Ishikawa (cell line): ENCODE results near the genes PRAMEF5, PRAMEF33 and PRAMEF14.

GRCh38 chr1:12472765-12473201 is 145.2 kb downstream of the DHRS3 start:
- RRBS = no CpG with 5 or more reads among the region's 4 CpGs

DNA sequence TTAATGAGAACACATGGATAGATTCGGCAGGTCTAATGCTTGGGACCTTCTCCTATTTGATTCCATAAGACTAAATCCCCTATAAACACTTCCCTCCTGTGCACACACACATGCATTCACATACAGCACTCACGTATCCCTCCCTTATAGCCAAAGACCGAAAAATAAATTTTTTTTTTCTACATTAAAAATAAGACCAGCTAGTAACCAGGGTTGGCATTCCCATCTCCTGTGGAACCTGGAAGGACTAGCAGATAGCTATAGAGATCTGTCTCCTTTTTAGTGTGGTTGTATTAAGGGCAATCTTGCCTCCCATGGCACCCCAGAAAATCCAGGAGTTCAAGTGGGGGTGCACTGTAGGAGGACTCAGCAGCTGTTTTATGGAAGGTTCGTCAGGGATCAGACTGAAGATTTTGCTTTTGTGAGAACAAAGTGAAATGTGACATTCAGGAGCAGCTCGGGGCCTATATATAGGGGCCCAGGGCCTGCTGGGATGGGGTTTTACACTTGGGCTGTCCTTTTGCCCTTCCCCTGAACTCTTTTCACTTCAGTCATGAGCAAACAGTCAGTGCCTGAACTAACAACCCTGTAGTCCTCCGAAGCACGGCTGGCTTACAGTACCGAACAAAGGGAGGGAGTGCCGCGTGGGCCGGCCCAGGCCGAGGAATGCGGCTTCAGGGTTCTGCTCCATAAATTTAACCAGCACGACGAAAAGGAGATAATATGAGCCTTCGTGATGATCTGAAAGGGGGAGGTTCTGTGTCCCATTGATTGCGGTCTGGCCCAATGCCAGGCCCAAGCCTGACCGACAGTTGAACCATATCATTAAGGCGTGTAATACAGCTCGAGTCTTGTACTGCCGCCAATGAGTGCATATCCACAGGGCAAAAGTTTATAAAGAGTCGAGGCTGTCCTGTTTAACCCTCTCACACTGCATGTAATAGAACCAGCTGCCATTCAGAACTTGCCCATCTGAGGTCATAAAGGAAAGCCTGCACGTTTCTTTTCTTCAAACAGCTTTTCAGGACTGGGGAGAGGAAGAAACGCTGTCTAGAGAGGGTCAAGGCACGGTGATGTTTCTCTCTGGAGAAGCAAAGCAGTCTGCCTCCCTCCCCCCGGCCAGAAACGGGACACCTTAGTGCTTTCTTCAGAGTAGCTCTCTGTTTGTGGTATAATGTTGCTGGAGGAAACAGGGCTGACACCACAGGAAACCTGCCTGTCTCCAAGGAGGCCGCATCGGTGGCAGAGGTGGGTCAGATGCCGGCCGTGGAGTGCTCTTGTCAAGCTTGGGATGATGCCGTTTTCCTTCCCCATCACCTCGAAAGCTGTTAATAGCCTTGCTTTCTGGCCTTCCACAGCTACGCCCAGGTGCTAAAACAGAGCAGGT is 139.9 kb downstream of the DHRS3 start:
- RRBS = no CpG with 5 or more reads among the region's 34 CpGs

DNA sequence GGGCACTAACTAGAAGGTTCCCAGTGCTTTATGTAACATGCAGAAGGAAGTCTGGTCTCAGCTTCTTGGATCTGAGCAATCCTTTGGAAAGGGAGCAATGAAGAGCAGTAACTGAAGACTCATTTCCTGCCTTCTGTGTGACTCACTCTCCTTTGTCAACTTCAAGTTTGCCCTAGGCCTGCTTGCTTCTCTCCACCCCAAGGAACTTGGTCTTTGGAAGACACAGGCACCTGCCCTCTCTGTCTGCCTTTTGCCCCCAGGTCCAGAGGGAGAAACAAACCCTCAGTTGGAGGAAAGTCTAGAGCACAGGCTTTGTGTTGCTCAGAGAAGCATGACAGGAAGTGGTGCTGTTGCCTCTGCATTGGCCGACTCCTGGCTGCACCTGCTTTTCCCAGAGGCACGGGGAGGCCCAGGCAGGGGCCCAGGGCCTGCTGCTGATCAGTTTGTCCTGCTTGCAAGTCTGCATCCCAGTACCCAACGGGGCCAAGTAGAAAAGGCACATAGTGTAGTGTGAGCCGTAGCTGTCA is 137.2 kb downstream of the DHRS3 start:
- RRBS = no CpG with 5 or more reads among the region's 4 CpGs

DNA sequence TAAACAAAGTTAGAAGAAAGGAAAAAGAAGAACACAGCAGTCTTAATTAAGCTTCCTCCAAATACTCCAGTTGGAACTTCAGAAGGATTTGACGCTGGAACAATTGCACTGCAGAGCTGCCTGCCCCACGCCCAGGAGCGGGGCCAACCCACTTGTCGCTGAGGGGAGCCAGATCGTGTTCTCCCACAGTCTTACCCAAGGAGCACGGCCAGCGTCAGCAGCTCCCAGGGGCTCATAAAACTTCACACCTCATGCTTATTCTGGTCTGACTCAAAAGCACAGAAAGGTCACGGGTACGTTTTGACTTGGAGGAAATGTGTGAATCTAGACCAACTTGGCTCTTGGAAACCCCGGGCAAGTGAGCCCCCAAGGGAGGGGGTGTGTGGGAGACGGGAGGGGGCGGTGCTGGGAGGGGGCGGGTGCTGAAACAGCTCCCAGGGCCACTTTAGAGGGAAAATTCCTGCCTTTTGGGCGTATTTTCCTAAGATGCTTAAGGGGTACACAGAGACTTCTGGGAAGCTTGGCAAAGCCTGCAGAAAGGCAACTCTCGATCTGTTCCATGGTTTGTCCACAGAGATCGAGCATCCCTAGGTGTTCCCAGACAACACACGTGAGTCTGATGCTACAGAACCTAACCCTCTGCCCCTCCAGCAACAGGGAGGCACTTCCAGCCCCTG is 99.0 kb downstream of the DHRS3 start:
- RRBS = no CpG with 5 or more reads among the region's 17 CpGs

DNA sequence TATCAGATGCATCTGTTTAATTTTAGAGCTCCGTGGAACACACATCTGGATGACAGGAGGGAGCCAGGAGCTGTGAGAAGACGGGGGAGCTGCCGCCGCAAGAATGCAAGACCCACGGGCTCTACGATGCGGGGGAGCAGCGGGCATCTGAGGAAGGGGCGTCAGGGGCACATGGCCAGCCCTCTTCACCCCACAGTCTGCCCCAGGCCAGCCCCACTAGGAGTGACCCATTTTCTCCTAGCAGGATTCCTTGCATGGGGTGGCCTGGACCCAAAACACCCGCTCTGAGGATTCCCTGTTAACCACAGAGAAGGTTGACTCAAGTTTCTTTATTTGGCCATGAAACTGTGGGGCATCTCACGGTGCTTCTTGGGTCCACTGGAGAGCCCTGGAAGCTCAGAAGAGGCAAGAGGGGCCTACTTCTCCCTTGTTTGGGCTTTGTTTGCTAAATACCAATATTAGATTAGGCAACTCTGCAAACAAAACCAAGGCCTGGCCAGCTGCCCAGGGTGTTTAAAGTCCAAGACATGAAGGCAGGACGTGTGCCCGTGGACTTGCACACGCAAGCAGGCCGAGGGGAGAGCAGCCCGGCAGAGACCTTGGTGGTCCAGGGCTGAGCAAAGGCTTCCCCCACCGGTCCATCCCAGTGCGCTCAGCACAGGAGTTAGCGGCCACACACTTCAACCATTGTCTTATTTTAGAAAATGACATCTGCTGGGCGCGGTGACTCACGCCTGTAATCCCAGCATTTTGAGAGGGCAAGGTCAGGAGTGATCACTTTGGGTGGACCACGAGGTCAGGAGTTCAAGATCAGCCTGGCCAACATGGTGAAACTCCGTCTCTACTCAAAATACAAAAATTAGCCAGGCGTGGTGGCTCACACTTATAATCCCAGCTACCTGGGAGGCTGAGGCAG is 89.7 kb downstream of the DHRS3 start:
- RRBS = 100% methylated on average over 2 of the region's 25 CpGs

DNA sequence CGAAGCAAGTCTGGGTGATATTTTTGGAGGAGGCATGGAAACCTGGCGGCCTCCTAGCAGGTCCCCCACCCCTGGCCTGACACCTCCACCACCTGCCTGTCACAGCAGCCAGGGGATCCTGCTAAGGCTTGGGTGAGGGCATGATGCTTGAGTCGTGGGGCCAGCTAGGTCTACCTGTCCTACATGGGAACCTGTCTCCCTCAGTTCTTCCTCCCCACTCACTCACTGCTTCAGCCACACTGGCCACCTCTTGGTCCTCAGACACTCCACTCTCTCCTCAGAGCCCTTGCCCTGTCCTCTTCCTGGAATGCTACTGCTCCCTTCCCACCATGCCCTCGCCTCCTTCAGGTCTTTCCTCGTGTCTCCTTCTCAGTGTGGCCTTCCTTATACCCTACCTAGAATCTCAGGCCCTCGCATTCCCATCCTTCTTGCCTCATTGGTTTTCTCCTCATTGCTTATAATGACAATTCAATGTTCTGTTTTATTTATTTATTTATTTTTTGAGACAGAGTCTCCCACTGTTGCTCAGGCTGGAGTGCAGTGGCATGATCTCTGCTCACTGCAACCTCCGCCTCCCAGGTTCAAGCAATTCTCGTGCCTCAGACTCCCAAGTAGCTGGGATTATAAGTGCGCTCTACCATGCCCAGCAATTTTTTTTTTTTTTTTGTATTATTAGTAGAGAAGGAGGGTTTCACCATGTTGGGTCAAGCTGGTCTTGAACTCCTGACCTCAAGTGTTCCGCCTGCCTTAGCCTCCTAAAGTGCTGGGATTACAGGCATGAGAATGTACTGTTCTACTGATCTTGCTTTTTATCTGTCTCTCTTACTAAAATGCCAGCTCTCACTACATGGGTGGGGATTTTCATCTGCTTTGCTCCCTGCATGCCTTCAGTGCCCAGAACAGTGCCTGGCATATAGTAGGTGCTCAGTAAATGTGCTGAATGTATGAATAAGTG is 8.1 kb downstream of the DHRS3 start:
- RRBS = no CpG with 5 or more reads among the region's 10 CpGs

- RRBS = 10% methylated on average over 4 of the region's 17 CpGs
Observed at GRCh38 chr1:12615570-12616492, 2.2 kb downstream of the DHRS3 start.

GRCh38 chr1:13254041-13254361 is at the start of gene PRAMEF5:
Gene PRAMEF5 (plus strand): TSS chr1:13254198.
- RRBS = no CpG with 5 or more reads among the region's 5 CpGs

- RRBS = no CpG with 5 or more reads among the region's 1 CpG
Observed at GRCh38 chr1:13303303-13303733, at the start of gene PRAMEF33. Gene PRAMEF33 (plus strand): TSS chr1:13303539.

DNA sequence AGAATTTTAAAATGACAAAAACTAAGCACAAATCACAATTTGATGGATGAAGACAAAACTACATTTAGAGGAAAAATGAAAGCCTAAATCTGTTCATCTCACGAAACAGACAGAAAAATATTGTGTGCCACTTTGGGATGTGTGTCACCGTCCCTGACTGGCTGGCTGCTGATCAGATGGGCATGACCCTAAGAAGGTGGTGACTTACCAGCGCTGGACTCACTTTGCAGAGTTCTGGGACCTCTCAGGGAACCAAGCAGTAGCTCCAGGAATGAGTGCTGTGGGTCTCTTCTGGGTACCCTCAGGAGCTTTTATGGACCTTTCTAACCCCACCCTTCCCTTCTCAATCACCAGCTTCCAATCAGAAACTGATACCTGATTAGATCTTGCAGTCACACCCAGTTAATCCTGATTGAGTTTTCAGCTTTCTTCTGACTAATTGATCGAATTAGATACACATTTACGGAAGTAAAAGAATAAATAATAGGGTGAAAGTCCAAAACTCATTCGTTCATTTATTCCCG is at the start of gene PRAMEF14:
PRAMEF14 (minus strand) TSS at position 286 of the 524 bp plus-strand sequence.
- RRBS = no CpG with 5 or more reads among the region's 7 CpGs

DNA sequence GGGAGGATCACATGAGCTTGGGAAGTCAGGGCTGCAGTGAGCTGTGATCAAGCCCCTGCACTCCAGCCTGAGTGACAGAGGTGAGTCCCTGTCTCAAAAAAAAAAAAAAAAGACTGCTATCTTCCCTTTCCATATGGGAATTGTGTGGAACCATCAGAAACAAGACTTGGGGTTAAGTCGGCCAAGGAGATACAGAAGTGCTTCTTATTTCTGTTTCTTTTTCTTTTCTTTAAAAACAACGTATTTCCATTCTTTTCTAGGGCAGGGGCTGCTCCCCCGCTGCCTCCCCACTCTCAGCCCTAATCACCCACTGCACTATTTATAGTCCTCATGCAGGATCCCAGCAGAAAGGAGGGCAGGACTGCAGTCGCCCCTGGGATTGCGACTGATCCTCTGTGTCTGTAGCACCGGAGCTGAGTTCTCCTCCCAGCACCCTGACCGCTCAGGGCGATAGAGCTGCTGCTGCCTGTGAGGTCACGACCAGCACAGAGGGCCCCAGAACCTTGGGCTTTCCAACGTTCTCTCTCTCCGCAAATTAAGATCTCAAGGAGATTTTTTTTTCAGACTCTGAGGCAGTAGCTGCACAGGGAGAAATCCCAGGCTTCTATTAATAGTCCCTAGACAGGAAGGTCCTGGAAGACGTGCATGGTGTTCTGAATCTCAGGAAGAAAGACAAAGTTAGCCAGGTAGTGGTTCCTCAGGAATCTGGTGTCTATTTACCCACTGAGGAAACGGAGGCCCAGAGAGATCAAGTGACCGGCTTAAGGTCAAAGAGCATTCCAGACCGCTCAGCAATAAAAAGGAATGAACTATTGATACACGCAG is 46.7 kb downstream of the PRAMEF20 start:
- RRBS = no CpG with 5 or more reads among the region's 16 CpGs

DNA sequence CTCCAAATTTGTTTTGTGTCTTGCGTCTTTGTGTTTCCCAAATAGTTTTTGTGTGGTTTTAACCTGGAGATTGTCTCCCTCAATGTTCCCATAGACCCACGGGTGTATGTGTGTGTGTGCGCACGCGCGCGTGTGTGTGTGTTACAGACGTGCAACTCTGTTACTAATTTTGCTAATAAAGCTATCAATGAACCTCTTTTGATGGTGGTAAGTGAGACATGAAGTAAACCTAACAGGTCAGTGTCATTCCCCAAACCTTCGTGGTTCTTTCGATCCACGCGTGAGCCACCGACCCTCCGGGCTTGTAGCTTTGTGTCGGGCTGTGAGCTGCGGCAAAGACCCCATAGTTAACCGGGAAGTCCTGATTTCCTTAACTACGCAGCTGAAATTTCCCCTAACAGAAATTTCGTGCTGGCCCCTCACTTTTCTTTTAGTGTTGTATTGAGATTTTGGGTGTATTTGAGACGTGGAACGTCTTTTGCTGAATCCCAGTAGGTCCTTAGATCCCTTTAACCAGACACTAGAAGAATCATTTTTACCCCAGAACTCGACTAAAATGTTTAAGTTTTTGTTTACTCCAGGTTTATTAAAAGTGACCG is 867 bp downstream of the PRDM2 start:
- RRBS = 97% methylated on average over 4 of the region's 23 CpGs

GRCh38 chr1:13731972-13732198 is 31.9 kb downstream of the PRDM2 start:
- RRBS = no CpG with 5 or more reads among the region's 3 CpGs

DNA sequence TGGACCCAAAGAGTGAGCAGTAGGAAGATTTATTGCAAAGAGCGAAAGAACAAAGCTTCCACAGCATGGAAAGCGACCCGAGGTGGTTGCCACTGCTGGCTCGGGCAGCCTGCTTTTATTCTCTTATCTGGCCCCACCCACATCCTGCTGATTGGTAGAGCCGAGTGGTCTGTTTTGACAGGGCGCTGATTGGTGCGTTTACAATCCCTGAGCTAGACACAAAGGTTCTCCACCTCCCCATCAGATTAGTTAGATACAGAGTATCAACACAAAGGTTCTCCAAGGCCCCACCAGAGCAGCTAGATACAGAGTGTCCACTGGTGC is 282.4 kb downstream of the PRDM2 start:
- RRBS = no CpG with 5 or more reads among the region's 7 CpGs

DNA sequence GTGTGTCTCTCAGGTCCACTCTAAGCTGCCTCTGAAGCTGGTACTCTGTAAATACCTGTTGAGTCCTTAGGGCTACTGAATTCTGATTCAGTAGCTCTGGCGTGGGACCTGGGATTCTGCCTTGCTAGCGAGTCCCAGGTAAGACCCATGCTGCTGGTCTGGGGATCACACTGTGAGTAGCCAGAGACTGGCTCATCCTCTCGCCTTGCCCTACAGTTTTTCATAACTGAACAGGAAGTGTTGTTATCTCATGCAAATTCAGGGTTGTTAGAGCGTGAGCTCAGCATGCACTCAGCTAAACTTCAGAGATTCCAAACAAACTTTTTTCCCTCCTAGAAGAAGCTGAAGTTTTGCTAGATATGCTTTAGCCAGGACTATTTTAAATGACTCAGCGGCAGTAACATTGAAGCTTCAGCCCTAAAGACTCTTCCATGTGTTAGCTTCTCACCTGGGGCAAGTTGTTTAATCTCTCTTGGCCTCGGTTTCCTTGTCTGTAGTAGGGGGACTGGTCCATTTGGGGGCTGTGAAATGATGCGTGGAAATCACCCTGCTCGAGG is 271.5 kb upstream of the TMEM51 start:
- RRBS = no CpG with 5 or more reads among the region's 8 CpGs

- RRBS = 80% methylated on average over 3 of the region's 15 CpGs
Observed at GRCh38 chr1:15116958-15117812, 36.4 kb upstream of the TMEM51 start.

DNA sequence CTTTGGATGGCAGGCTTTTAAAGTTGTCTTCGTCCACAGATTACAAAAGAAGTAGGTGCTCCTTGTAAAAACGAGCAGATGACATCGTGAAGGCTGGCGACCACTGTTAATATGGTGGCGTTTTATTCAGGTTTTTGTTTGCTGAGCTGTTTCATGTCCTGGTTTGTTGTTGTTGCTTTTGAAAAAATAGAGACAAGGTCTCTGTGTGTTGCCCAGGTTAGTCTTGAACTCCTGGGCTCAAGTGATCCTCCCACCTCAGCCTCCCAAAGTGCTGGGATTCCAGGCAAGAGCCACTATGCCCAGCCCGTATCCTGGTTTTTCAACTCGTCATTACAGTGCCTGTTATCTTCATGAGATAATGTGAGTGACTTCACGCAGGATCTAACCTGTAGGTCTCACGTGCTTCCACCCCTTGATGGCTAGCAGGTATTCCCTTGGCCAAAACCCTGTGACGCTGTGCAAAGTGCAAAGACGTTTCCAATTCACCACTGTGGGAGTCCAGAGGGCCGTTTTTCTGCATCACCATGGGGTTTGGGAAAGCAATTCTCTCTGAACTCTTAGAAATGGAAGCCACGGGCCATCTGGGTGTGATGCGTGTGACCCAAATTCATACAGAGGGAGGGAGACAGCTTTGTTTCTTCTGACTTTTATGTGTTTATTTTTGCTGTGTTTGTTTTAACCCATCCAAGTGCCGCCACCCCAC is 4.4 kb downstream of the TMEM51 start:
- RRBS = no CpG with 5 or more reads among the region's 15 CpGs

GRCh38 chr1:15197636-15198403 is 44.3 kb downstream of the TMEM51 start:
- RRBS = no CpG with 5 or more reads among the region's 12 CpGs

DNA sequence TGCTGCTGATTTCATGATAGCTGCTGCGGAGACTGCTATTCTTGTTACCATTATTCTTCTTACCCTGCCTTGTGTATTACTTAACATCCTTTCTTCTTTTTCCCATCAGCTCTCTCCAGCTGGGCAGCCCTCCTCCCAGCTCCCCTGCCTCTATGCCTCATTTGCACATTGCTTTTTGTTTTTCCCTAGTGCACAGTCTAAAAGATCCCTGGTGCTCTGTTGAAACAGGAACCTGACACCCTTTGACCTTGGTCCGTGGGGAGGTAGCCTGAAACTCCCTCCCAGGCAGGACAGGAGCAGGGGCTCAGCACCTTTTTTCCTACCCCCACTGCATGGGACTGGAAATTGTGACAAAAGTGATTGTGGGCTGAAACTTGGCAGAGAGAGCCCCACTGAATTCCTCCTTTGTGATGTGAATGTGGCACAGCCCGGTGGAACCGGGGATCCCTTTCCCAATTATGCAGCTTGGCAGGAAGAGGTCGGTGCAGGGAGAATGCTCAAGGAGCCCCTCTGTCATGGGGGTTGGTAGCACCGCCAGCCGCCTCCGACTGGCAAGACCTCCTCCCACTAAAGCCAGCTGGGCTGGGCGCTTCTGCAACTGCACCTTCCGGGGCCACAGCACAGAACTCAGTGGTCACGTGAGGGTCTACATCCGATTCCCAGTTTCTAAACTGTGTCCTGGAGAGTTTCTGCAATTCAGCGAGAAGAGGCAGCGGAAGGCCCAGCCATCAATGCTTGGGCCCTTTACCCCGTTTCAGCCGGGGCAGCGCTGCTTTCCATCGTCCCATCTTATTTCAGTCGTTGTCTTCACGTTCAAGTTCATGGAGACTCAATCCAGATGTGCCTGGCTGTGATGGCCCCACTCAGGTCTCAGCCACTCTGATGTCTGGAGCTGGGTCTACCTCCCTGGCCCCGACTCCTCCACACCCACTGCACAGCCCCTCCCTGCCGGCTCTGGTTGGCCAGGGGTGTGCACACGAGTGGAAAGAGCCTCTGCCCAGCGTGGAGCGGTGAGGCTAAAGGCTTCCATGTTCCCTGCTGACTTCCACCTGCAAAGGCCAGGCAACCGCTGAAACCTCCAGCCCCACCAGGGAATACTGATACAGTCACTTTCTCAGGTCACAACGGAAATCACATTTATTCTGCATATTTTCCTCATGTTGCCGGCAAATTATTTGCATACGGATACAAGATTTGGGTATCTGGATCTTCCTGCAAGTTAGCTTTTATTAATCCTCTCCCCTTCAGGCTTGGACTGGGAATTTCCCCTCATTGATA is 39.9 kb upstream of the FHAD1 start:
- RRBS = no CpG with 5 or more reads among the region's 29 CpGs

GRCh38 chr1:15341592-15341985 is 68.1 kb upstream of the EFHD2 start:
- RRBS = no CpG with 5 or more reads among the region's 5 CpGs